Mesenchymal stem cell of the bone marrow (primary cell): ENCODE measurements around the genes H1-2, H2BC9 and BTN1A1.

DNA sequence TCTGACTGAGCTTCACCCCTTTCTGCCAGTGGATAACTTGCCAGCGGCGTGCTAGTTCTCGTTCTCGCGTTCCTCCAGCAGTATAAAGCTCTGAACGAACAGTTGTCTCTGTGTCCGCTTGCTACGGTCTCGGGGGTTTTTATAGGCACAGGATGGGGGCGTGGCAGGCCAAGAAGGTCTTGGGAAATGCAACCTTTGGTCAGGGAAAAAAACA lies 16.2 kb downstream of the H2AC1 start:
- CAGE, long polyA plus RNA = no peak

DNA sequence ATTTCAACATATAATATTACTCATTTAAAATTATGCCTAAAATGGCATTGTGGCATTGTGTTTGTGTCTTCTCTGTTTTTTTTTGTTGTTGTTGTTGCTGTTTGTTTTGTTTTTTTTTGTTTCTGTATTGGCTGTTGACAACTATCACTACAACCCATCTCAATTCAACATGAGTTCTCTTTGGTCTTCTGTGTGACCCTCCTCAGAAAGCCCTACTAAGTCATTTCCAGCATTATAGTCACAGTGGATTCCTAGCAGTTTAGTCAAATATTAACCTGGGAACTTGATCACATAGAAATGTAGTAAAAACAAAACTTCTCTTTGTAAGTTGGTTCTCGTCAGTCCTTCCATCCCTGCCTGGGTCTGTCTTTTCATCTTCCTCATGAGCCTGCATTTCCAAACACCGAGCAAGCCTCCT lies 16.8 kb downstream of the SLC17A2 start:
- CAGE, long polyA plus RNA = no peak

- CAGE, long polyA plus RNA = no peak
Measured at GRCh38 chr6:25927565-25928458, 2.7 kb downstream of the SLC17A2 start.

- CAGE, long polyA plus RNA = no peak
Measured at GRCh38 chr6:25962945-25964081, 711 bp downstream of the TRIM38 start.

- CAGE, long polyA plus RNA = no peak
Measured at GRCh38 chr6:25993101-25993323, 24.6 kb downstream of the H1-1 start.

DNA sequence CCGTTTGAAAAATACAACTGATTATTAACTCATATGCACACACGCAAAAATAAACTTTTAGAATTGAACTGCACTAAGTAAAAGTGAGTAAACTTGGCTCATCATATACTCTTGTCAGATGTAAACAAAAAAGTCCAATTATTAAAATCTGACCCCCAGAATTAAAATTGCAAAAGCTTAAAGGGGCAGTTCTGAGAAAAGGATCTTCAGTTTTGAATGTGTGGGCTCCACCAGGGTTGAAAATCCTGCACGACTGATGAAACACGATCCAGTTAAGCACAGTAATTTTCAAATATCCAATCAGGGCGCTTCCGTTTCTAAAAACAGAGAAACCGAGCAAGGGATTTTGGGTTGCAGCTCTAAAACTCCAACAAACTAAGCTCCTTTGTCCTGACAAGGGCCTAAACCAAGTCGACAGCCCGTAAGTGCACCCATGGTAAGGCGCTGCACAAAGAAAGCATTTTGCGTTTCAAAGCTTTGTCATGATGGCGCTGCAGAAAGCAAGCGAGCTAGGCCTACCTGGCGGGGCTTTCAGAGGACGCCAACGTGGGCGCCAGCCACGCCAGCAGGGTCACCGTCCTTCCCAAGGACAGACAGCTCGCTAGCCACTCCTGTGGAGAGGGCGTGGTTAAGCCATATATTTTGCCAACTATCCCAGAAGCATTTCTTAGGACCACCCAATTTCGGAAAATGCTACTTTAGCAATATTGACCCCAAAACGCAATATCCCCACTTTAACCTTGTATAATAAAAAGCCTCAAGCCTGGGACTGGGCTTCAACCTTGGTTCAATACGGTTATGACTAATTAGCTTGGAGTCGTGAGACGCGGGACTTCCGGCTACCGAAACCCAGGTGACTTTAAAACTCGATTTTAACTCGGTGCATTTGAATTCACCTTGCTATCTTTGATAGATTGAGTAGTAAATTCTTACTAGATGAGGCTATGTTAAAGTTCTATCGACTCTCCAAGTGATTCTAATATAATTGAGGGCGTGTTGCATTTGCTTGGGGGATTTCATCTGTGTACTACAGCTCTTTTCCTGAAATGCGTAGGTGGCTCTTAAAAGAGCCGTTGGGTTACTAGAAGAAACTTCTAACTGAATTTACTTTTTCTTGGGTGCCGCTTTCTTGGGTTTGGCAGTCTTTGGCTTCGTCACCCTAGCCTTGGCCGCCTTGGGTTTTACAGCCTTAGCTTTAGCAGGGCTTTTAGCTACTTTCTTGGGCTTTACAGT lies 1.2 kb downstream of the H1-1 start:
- CAGE, long polyA plus RNA = no peak

DNA sequence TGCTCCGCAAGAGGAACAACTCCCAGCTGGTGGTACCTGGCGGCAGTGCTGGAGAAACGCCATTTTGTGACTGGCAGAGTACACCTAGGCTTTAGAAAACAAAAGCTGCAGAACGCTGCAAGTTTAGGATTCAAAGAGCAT lies 737 bp upstream of the H3C1 start:
- CAGE, long polyA plus RNA = no peak

GRCh38 chr6:26021994-26022633 lies 665 bp downstream of the H4C1 start:
- CAGE, long polyA plus RNA = no peak

DNA sequence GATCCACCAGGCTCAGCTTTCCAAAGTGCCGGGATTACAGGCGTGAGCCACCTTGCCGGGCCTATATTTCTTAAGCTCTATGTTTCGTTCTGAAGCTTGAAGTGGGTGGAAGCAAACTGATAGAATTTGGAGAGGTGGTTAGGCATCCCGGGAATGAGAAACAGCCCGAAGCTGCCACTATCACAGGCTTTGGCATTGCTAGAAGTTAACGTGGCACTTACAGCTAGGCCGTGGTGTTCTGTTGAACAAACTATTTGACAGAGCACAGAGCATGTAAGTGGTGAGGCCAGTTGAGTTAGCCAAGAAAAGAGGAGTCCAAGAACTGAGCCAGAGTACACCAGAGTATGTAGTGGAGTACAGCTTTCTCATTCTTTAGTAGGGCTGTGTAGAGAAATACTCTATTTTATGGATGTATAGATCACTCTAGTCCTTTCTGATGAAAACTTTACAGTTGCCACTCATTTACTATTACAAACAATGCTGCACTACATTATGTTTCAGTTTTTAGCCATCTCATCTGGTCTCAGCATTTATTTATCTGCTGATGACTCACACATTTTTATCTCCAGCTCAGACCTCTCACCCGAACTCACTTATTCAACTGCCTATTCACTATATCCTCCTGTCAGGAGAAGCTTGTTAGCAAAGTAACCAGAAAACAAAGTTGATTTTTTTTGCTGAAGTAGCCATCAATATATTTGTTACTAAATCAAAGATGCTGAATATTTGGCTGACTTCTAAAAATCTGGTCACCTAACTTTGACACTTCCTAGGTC lies 1.6 kb downstream of the H4C2 start:
- CAGE, long polyA plus RNA = no peak

GRCh38 chr6:26030908-26031145 lies 1.1 kb downstream of the H3C2 start:
- CAGE, long polyA plus RNA = no peak

DNA sequence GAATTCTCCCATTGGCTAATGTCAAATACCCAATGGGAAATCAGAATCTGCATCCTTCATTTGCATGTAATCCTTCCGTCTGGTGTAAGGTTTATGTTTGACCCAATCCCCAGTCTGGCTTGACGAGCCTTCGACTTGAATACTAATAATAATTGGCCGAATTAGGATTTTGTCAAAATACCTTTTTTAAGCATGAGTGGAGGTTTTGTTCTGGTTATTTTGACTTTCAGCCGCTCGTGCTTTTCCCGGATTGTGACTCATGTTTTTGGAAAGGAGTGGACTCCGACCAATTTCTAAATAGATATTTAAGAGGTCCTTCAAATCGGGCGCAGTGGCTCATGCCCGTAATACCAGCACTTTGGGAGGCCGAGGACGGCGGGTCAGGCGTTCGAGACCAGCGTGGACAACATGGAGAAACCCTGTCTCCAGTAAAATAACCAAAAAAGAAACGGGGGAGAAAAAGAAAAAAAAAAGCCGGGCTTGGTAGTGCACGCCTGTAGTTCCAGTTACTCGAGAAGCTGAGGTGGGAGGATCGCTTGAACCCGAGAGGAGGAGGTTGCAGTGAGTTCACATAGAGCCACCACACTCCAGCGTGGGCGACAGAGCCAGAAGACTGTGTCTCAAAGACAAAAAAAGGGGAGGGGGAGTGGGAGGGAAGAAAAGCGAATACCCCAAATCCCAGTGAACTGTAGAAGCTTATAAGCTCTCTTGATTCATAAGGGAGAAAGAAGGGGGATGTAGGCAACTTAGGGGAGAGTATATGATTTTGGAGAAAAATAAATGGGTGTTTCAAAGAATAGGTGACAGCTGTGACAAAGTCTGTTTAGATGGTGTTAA lies 471 bp upstream of the H2AC4 start:
- CAGE, long polyA plus RNA = no peak

DNA sequence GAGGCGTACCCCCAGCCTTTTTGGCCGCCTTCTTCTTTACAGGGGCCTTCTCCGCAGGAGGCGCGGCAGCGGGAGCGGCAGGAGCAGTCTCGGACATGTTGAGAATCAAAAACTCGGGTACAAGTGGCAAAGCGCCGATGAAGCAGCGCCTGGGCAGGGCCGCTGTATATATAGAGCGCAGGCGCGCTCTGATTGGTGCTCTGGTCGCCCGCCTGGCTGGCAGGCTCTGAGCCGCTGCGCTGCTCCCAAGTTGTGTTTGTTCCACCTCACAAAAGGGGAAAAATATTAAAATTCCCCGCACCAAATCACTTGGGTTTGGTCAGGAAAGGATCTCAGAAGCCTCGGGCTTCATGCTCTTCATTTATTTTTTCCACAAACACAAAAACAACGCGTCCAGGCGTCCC lies at the start of gene H1-2:
Gene H1-2 (minus strand): TSS at position 139 of the 404 bp plus-strand sequence.
- CAGE, long polyA plus RNA = no peak

DNA sequence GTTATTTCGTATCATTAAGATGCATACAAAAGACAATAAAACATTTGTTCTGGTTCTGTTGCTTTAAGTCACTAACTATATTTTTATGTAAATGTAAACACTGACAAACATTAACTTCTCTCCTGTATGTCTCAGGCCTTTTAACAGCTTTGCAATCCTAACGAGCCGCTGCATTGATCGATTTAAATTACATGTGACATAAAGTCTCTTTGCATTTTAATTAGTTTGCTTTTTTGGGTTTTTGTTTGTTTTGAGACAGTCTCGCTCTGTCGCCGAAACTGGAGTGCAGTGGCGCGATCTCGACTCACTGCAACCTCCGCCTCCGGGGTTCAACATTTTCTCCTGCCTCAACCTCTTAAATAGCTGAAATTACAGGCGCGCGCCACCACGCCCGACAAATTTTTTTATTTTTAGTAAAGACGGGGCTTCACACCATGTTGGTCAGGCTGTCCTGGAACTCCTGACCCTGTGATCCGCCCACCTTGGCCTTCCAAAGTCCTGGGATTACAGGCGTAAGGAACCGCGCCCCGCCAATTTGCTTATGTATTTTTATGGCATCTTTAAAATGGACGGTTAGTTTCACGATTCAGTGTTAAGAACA lies 893 bp downstream of the H2AC7 start:
- CAGE, long polyA plus RNA = no peak

DNA sequence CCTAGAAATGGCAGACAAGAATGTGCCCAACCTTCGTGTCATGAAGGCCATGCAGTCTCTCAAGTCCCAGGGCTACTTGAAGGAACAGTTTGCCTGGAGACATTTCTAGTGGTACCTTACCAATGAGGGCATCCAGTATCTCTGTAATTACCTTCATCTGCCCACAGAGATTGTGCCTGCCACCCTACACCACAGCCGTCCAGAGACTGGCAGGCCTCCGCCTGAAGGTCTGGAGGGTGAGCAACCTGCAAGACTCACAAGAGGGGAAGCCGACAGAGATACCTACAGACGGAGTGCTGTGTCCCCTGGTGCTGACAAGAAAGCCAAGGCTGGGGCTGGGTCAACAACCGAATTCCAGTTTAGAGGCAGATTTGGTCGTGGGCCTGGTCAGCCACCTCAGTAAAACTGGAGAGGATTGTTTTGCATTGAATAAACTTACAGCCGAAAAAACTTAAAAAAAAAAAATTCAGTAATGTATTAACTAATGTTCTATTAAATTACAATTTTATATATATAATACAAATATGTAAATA lies 2.1 kb upstream of the H4C5 start:
- CAGE, long polyA plus RNA = no peak

GRCh38 chr6:26235328-26235679 lies 517 bp upstream of the H1-3 start:
- CAGE, long polyA plus RNA = no peak

- CAGE, long polyA plus RNA = no peak
Measured at GRCh38 chr6:26251137-26252240, at the start of gene H2BC9. TSS of gene H2BC9 (plus strand) at chr6:26251614.

DNA sequence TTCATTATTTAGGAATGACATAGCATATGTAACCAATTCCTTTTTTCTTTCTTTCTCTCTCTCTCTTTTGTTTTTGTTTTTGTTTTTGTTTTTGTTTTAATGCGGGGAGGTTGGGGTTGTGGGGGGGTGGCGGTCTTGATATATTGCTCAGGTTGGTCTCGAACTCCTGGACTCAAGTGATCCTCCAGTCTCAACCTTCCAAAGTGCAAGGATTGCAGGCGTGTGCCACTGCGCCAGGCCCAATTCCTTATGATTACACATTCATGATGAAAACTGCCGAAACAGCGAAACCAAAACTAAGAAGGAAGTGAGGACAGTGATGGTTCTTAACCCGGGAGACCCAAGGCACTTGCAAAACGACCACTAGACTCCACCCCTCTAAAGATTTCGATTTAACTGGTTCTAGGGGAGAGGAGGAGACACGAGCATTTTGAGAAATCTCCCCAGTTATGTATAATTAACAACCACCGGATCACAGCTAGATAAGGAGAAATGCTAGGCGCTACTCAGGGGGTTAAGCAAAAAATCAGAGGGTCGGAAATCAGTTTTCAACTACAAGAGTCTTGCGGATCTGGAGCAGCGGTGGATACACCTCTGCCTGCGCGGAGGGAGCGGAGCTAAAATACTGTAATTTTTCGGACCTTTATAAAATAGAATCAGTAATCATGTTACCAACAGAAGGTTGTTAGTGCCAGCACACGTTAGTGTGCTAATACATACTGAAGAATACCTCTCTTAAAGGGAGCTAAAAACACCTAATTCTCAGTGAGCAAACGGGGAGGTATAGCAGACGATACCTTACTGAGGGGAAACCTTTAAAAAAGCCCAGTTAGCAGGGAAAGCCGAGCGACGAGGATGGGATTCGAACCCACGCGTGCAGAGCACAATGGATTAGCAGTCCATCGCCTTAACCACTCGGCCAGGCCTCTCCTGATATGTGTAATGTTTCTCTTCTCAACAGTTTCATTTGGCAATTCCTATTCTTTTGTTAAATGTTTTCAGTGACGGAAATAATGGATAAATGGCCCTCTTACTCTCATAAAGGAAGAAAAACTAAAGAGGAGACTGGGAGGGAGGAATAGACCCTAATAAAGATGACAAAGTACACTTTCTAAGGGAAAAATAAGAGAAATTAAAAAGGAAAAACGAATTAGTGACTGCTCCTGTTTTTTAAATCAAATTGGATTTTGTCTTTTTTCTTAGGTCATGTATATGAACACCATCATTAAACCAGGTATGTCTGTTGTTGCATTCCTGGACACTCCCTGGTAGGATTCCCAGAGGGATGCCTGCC lies 19.8 kb upstream of the H4C8 start:
- CAGE, long polyA plus RNA = no peak

GRCh38 chr6:26330790-26331420 lies 34.1 kb upstream of the BTN3A2 start:
- CAGE, long polyA plus RNA = no peak

- CAGE, long polyA plus RNA = no peak
Measured at GRCh38 chr6:26420780-26422025, 19.1 kb upstream of the BTN3A3 start.

DNA sequence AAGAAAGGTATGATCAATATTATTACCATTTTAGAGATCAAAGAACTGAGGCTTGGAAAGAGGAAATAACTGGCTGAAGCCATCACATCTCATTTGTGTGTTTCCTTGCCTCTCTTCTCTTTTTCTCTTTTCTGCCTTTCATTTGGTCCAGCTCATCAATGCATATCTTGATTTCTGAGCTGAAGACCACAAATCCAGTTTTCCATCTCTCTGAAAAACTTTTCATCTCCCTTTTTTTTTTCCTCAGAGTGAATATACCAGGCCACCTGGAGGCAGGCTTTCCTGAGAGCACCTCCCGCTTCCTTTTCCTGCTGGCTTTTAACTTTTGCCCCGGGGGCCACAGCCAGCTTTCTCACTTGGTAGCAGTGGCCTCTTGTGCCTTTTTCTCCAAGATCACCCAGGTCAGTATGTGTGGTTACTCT lies at the start of gene BTN1A1:
Gene BTN1A1 (plus strand): TSS at position 346 of the 422 bp plus-strand sequence.
- CAGE, long polyA plus RNA = no peak